Anterior vena cava (tissue), 1 donor: ENCODE measurements around a stretch of chr5.

DNA sequence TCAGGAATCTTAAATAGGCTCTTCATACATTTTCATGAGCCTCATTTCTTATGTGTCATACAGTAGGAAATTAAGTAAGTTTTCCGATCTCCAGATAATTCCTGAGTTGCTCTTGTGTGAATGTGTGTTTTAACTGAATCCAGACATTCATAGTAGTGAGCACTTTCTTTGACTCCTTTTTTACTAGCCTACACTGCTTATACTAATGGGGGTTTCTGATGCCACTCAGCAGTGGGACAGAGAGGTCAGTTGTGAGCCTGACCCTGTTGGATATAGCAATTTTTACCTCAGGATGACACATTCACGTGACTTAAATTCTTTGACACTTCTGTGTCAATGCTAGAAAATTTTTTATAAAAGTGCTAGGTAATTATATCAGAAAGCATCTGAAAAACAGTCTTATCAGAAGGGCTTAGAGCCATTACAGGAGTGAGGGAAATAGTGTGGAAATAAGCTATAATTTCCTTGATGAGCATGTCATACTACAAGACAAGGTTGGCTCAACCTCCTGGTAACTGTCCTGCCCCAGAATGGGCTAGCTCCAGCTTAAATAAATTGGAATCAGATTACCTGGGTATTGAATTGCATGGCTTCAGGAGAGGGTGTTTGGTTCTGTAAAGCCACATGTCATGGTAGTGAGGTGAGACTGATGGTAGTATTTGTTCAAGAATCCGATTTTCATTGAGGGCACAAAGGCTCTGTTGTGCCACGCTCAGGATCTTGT, 20.9 kb downstream of the TRIO start:
- PRO-cap = no peak

DNA sequence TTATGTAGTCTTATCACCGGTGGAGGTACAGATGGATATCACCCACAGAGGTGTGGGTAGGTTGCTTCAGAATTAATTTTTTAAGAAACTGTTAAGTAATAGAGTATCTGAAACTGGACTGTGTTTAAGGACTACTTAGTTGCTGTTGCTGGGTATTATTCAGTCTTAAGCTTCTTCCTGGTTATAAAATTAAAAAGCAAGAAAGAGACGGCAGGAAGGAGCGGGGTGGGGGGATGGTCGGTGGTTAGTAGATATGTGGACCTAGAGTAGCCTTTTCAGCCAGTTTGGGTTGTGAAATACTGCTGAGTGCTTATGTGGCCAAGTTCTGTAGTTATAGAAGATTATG, 28.4 kb downstream of the TRIO start:
- PRO-cap = no peak

- PRO-cap = no peak
These were observed 31.0 kb downstream of the TRIO start for GRCh38 chr5:14173999-14174654.

- PRO-cap = bidirectional peak, plus-strand start at chr5:14183736, minus-strand start at chr5:14183742
These were observed 40.4 kb downstream of the TRIO start for GRCh38 chr5:14183638-14183926.

DNA sequence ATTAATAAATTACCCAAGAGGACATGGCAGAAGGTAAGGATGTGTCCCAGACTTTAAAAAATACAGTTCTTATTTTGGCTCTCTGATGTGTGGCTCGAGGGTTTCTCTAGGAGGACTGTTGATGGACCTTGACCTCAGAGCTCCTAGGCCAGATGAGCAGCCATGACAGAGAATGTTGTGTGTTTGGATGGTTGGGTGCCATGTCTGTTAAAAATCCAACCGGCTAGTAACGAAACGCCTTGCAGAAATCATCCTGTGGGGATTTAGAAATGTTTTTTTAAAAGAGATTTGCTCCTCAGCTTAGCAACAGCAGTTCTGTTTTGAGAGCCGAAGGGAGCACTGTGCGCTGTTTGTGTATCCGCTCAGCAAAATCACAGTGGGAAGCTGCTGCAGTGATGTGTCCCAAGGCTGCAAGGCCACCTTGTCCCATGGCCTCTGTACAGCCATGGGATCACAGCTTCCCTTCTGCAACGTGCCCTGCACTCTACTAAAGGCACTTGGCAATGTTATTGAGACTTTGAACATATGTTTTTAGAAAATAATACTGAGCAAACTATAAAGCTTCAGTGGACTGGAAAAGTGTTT, 40.9 kb downstream of the TRIO start:
- PRO-cap = no peak

- PRO-cap = no peak
These were observed 82.9 kb downstream of the TRIO start for GRCh38 chr5:14225849-14226607.

DNA sequence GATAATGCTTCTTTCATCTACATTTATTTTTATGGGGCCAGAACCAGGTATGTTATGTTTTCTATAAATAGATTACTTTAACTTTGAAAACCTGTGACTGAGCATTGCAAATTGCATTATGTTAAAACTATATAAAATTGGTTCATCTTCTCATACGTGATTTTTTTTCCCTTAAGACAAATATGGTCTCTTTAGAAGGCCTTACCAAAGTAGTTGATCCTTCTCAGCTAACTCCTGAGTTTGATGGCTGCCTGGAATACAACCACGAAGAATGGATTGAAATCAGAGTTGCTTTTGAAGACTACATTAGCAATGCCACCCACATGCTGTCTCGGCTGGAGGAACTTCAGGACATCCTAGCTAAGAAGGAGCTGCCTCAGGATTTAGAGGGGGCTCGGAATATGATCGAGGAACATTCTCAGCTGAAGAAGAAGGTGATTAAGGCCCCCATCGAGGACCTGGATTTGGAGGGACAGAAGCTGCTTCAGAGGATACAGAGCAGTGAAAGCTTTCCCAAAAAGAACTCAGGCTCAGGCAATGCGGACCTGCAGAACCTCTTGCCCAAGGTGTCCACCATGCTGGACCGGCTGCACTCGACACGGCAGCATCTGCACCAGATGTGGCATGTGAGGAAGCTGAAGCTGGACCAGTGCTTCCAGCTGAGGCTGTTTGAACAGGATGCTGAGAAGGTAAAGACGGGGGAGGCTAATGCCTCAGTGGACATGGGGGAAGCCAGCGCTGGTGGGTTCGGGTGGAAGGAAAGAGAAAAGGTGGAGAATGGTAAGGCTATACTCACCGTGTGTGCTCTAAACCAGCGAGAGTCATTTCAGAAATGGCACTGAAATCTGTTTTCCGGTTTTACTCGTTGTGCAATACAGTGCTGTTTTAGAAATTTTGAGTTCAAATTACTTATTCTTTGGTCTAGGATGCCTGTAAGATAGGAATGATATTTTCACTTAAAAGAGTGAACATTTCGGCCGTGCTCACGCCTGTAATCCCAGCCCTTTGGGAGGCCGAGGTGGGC, 147.7 kb downstream of the TRIO start:
- PRO-cap = no peak

DNA sequence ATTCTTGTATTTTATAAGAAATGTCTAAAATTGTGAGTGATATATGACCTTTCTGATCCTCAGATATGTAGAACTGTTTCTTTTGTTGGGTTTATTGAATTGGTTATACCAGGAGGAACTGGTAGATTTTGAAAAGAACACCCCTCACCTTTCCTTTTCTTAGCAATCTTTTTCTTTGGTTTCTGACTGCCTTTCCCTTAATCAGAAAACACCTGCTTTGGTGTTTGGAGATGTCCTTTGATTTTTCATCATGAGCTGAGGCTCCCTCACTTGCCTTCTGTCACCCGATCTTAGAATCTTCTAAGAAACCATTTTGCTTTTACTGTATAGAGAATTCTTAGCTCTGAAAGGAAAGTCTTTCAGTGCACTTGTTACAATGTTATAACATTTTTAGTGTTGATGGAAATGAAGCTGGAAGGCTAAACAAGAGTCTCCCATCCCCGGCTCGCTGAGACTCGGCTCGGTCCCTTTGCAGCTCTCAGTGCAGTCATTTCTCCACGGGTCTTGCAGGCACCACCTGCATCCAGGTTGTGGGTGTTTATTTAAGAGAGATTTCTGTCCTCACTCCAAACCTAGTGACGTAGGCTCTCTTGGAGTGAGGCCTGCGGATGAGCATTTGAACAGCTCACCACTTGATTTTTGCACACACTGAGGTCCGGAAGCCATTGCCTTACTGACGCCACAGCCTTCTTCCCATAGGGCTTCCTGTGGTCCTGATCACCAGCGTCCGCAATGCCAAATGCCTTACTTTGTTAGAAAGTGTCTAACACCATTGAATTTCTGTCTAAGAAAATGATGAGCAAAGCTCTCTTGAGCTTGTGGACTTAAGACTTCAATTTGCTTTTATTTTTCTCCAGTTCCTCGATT, 197.8 kb upstream of the OTULINL start:
- PRO-cap = no peak

GRCh38 chr5:14402678-14403205, 178.8 kb upstream of the OTULINL start:
- PRO-cap = no peak

DNA sequence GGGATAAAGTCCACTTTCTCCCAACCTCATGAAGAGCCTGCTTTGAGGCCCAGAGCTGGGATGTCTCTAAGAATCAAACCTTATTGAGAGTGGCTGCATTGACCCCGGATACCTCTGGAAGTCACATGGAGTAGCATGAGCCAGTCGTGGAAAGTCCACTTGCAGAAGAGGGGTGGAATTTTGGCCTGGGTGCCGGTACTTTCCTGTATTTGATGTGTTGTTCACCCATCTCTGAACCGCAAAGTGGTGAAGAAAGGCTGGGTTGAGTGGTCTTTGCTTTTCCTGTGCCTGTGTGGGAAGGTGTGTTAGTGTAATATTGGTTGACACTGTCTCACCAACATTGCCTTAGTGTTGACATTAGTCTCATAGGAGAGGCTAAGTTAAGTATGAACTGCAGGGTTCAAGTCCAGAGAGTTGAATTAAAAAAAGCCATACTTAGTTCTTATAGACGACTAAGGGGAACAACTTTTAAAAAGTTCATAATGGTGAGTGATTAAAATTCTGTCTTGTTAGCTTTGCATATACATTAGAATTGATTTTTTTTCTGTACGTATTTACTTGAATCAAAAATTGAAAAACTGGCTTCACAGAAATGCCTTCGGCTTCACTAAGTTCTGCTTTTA, 3.8 kb downstream of the OTULIN start:
- PRO-cap = no peak

DNA sequence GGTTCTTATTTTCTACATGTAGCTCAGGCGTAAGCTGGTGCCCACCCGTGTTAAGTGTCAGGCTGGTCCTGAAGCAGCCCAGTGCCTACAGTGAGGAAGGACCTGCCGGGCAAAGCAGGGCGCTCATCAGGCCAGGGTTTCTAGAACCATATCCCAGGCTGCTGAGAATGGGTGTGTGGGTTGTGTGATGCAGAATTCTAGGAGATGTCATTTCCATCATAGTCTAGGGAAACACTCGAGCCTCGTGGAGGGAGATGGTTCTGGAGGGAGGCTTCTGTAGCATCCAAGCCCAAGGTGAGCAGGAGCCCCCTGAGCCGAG, 37.2 kb downstream of the OTULIN start:
- PRO-cap = no peak

DNA sequence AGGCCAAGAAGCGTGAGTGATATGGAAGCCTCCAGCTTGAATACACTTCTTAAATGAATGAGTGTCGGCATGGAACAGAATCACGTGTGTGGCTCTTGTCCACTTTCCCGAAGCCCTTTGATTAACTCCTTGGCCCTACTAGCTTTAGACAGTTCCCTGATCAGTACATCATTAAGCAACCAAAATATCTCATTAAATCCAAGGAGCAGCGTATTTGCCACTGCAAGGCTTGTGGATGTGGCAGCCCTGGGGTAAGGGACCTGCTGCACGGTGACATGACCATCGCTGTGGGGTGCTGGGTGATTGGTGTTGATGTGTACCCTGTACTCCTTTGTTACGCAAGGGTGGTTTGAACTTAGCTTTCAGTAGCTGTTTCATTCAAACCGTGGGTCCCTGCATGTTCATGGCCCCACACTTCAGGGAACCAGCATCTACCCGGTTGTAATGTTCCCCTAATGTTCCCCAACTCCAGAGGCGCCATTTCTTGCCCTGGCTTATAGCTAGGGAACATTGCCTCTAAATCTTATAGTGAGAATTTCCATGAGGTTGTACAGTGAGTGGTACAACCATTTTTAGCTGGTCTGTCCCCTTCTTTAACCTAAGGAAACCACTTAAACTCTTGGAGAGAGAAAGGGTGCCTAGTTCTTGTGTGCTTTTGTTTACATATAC, 41.1 kb downstream of the OTULIN start:
- PRO-cap = no peak

GRCh38 chr5:14706496-14707058, 42.1 kb downstream of the OTULIN start:
- PRO-cap = bidirectional peak, plus-strand start at chr5:14706873, minus-strand start at chr5:14706691

- PRO-cap = no peak
These were observed 1.4 kb downstream of the ANKH start for GRCh38 chr5:14869924-14870811.

DNA sequence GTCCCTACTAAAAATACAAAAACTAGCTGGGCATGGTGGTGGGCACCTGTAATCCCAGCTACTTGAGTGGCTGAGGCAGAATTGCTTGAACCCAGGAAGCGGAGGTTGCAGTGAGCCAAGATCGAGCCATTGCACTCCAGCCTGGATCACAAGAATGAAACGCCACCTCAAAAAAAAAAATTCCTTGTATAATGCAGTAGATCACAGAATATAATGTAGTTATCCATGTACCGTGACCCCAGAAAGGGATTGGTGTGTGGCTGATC, 23.6 kb upstream of the ANKH start:
- PRO-cap = no peak

- PRO-cap = no peak
These were observed 137.9 kb upstream of the ANKH start for GRCh38 chr5:15009432-15009909.

DNA sequence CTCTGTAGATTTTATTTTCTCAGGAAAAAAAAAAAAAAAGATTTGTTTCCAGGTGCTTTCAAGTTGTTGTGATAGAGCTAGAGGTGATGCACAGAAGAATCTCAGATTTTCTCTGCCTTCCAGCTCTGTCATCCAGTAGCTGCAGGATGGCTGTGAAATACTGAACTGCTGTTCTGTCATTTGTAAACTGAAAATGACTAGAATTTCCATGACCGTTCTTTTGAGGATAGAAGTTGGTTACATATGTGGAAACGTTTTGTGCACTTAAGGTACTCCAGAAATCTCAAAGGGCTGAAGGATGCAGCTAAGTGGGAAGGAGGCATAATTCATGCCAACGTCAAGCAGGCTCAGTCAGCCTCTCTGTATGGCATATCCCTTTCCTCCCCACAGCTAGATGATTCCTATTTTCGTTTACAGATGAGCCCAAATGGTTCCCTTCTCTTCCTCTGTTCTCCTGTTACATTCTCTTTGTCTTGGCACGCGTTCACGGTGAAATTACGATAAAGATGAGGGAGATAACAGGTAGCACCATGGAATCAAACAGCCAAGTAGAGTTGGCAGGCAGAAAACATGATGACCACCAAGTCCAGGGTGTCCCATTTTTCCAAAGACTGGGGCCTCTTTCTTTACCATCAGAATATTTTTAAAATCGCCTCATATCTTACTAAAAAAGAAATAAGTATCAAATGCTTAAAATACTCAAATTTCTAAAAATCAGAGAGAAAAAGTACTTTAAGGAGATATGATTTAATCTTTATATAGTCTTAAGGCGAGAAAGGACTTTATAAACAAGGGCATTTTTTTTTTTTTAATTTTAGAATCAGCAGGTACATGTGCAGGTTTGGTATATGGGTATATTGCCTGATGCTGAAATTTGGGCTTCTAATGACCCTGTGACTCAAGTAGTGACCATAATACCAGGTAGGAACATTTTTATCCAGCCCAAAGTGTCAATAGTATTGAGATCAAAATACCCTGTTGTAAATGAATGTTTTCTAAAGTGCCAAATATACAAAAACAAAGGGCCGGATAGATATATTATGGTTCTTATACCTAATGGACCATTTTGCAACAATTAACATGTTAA, 257.9 kb downstream of the FBXL7 start:
- PRO-cap = no peak

DNA sequence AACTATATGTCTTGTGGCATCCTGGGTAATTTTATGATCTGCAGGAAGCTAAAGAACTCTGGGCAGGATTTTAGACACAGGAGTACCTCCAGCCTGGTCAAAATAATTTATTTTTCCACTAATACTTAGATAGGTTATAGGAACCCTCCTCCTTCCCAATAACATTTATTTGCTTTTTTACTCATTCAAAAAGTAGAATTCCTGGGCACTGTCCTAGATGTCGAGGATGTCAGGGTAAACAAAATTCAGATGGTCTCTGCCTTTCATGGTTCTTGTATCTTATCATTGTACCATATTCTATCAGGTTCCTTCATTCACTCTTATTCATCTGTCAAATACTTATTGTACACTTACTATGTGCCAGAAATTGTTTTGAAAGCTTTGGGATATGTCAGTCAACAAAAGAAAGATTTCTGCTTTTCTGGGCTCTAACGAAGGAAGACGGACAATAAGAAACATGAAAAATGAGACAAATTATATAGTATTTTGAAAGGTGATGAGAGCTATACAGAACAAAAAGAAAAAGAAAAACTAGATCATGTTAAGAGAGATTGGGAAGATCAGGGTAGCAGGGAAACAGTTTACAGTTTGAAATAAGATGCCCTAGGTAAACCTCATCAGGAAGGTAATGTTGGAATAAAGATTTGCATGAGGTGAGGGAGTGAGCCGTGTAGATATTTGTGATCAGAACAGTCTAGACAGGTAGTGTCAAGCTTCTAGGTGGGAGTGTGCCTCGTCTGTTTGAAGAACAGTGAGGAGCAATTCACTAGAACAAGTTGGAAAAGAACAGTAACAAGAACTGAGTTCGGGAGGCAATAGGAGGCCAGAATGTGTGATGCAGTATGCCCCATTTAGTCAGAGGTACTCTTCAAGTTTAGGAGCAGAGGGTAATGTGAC, 336.1 kb downstream of the FBXL7 start:
- PRO-cap = no peak

GRCh38 chr5:16180557-16181116, 1.0 kb upstream of the MARCHF11 start:
- PRO-cap = no peak

GRCh38 chr5:16505238-16506446, 40.0 kb upstream of the ZNF622 start:
- PRO-cap = no peak